ENCODE measurements around the gene SPTLC1.

DNA sequence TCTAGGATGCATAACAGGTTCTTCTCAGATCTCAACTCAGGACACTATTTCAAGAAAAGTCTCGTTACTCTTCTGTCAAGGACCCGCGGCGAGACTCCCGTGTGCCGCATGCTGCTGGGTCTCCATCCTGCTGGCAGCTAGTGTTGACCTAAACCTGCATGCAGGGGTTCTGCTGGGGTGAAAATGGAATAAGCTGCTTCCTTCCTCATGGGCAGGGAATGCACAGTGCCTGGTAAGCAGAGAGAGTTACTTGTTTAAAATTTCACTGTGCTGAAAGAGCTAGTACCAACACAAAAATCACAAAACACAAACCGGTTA, 416.5 kb downstream of the GADD45G start:
- RRBS: no CpG with 5 or more reads among the region's 7 CpGs

DNA sequence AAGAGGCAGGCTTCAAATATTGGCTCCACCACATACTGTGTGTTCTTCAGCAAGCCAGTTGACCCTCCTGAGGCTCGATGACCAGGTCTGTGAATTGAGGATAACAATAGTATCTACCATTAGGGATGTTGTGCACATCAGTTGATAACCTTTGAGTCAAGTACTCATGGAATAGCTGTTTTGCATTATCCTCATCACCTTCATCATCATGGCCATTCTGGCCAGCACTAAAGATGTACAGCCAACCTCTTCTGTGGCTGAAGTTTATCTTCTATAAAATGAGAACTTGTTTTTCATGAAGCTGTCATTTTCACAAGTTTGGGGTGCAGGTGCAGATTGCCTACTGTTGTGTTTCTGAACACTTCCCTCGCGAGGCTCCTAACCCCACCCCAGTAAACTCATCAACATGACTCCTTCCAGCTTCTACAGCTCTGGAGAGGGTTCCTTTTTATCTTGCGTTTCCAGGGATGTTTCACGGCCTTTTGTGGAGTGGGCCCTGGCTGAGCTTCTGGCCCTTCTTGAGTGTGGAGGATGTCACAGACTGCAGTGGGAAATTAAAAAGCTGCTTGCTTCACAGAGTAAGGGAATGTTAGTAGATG, 24.7 kb downstream of the SYK start:
- RRBS: no CpG with 5 or more reads among the region's 5 CpGs

- RRBS: no CpG with 5 or more reads among the region's 4 CpGs
Measured at GRCh38 chr9:90830873-90831421, 29.3 kb downstream of the SYK start.

DNA sequence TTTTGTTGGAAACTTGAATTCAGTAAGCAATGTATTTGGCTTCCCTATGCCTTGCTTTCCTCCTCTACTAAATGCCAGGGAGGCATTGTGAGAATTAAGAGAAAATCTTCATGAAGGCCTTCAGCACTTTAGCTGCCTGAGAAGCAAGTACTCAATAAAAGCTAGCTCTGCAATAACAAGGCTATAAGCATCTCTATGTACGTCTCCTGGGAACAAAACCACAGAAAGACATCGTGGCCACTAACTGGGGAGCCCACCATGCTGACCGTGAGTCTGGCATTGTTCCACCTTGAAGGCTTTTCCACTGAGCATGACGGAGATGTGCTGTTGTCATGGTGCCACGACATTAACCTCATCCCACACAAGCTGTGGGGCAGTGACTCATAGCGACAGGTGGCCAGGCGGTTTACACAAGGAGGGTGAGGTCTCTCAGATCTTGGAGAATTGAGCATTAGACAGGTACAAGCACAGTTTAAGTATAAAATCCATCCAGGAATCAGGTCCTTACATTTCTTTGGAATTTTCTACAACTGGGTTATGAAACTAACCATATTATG, 133.5 kb downstream of the SYK start:
- RRBS: no CpG with 5 or more reads among the region's 7 CpGs

- RRBS: no CpG with 5 or more reads among the region's 4 CpGs
Measured at GRCh38 chr9:91265018-91265795, 96.5 kb downstream of the AUH start.

DNA sequence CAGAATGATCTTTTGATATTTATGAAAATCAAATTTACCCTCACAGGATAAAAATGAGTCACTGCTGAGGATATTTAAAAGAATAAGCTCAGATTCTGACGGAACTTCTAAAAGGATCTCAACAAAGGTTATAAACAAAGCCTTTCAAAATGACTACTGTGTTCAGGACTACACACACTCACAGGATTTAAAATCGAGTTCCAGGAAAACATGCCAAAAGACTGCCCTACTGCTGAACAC, 75.7 kb downstream of the AUH start:
- RRBS: no CpG with 5 or more reads among the region's 2 CpGs

DNA sequence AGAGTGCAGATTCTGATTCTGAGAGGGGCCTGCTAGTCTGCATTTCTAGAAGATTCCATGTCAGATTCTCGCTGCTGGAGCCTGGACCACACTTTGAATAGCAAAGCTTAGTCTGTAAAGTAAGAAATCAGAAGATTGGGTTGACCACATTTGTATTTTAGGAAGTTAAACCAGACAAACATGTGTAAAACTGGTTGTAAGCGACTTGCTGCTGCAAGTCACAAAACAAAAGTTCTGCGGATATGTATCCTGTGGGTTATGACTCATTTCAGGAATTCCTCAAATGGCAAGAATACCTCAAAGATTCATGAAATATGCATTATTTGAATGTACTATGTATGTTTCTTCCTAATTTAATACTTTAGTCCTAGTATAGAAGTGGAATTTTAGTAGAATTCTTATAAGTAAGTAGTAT, 27.9 kb downstream of the NFIL3 start:
- RRBS: no CpG with 5 or more reads among the region's 3 CpGs

- RRBS: no CpG with 5 or more reads among the region's 11 CpGs
Measured at GRCh38 chr9:91419165-91420277, 4.1 kb downstream of the NFIL3 start.

- RRBS: no CpG with 5 or more reads among the region's 8 CpGs
Measured at GRCh38 chr9:91819338-91820228, 130.4 kb downstream of the ROR2 start.

DNA sequence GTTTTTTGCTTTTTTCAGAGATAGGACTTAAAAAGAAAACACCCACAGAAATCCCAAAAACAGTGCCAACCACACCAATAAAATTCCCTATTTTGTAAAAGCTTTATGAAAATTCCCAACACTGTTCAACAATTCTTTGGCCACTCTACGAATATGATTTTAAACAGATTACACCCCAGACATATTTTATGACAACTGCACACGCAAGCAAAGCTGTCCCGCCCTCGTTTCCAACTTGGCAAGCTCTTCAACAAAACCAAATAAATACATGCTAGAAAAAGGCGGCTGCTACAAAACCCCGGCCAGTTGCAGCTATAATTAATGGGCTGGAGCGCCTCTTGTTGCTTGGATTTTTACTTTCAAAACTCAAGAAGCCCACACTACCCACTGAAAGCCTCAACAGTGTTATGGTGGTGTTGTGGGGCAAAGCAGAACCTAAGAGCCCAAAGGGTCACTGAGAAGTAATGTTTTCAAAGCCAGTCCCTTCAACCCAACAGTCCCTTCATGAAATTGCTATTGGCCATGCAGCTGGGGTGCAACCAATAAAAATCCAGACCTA, 4.3 kb downstream of the ROR2 start:
- RRBS: no CpG with 5 or more reads among the region's 7 CpGs

GRCh38 chr9:91954861-91955142, 4.8 kb upstream of the ROR2 start:
- RRBS: no CpG with 5 or more reads among the region's 4 CpGs

DNA sequence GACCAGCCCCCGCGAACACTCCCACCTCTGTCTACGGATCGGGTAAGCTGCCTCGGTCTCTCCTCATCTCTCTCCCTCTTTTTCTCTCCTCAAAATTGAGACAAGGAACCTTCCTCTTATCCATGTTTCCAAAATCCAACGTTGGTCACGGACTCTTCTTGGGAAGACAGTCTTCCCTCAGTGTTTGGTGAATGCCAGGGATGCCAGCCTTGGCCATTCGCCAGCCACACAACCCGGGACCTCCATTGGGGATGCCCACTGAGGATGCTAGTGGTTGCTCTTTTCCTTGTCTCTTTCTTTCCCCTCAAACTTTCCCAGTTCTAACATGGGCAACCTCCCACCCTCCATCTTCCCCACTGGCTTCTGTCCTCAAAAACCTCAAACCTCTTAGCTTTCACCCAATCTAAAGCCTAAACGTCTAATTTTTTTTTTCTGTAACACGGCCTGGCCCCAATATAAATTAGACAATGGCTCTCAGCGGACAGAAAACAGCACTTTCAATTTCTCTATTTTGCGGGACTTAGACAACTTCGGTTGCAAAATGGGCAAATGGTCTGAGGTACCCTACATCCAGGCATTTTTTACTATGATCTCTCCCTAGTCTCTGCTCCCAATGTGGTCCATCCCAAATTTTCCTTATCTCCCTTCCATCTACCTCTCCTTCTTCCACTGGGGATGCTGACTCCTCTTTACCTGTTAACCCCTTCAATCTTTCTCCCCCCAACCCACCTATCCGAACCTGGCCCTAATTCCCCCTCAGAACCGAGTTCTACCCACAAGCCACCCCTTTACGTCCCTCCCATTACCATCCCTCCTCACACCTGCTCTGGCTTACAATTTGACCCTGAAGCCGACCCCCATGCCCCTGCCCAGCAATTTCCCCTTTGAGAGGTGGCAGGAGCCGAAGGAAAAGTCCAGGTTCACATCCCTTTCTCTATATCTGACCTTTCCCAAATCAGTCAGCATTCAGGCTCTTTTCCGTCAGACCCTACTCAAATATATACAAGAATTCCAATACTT, 42.7 kb downstream of the SPTLC1 start:
- RRBS: no CpG with 5 or more reads among the region's 20 CpGs

DNA sequence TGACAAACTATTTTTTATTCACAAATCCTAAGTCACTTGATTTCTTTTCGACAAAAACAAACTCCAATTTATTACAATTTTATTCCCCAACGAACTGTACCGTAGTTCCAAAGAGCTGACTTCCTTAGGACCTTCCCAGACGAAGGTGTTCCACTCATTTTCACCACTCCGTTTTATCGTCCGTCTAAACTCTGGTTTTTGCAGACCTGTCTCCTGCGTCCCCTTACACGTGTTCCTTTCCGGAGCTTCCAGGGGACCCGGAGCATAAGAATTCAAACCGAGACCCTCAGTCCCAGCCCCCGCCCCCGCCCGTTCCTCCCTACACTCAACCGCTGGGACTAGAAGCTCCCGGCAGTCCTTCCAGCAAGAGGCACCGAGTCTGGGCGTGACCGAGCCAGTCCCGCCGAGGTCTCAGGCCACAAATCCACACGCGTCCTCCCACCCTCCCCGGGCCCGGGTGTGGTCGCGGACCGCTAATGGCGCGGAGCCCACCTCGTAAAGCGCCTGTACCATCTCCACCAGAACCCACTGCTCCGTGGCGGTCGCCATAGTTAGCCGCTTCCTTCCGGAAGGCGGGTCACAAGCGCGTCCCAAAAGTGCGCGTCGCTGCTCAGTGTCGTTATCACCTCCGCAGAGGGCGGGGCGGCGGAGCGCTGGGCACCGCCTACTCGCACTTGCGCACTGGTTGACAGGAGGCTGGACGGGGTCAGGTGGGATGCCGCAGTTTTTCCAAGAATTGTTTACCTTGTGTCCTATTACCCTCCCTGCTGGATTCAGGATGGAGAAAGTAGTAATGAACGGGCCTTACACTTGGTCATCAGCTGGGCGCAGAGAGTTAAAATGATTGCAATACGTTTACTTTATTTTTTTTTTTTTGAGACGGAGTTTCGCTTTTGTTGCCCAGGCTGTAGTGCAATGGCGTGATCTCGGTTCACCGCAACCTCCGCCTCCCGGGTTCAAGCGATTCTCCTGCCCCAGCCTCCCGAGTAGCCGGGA, at the start of gene SPTLC1:
TSS of gene SPTLC1 (minus strand) at position 592 of the 996 bp plus-strand sequence.
- RRBS: 4% methylated on average over 14 of the region's 68 CpGs

DNA sequence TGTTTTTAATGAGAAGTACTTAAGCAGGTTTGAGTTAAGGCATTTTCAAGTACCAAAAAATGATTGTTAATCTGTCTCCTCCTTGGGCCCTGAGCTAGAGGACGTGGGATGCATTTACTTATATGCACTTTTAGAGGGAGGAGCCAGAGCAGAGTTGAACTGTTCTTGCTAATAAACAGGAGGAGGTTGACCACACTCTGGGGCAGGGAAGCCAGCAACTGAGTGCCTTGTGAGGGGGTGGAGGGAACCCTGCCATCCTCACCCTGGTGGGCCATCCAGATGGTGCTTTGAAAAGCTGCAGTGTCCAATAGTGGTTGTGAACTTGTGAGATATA, 5.8 kb upstream of the OGN start:
- RRBS: no CpG with 5 or more reads among the region's 1 CpG

DNA sequence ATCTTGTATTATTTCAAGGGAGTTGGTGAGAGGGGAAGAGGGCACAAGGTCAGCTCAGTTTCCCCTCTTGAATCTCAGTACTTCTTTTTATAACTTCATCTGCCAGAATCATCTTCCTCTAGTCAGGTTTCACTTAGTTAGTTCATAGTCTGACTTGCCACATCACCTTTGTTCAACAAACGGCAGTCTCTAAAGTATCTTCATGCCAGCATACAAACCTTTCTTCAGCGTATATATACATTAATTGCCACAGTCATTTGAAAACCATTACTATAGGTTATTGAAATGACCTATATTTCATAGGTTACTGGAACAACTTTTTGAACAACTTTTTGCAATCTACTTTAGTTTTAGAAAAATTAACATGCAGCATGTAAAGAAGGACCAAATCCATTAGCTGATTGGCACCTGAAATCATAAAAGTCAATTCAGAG, 1.5 kb downstream of the ECM2 start:
- RRBS: no CpG with 5 or more reads among the region's 2 CpGs

GRCh38 chr9:92728873-92729945, 35.4 kb downstream of the BICD2 start:
- RRBS: 70% methylated on average over 2 of the region's 24 CpGs

DNA sequence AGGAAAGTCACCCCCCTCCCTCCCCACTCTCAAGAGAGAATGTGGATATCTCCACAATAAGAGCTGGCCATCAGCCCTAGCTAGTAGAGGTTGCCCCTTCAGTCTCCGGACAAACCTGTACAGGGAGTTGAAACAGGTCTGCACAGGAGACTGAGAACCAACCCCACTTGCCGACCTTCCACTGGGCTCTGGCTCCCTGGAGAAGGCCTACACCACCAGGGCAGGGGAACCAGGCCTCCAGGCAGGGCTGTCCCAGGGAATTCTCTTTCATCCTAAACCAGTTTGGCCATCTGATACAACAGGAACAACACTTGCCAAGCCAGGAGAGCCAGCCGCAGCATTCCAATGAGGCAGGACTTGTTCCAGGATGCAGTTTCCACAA, 26.1 kb downstream of the BICD2 start:
- RRBS: no CpG with 5 or more reads among the region's 3 CpGs

GRCh38 chr9:92764956-92765621, 456 bp upstream of the BICD2 start:
- RRBS: 5% methylated on average over 20 of the region's 66 CpGs

DNA sequence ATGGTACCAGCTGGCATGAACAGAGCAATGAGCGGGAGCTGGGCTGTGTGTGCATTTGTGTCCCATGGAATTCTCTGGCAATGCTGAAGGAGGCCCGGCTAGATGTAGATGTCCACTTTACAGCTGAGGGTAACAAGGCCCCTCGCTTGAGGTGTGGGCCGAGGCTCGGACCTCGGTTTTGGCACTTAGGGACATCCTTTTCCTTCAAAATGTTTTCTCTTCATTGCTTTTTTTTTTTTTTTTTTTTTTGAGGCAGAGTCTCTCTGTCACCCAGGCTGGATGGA, 1.5 kb upstream of the FGD3 start:
- RRBS: no CpG with 5 or more reads among the region's 6 CpGs

DNA sequence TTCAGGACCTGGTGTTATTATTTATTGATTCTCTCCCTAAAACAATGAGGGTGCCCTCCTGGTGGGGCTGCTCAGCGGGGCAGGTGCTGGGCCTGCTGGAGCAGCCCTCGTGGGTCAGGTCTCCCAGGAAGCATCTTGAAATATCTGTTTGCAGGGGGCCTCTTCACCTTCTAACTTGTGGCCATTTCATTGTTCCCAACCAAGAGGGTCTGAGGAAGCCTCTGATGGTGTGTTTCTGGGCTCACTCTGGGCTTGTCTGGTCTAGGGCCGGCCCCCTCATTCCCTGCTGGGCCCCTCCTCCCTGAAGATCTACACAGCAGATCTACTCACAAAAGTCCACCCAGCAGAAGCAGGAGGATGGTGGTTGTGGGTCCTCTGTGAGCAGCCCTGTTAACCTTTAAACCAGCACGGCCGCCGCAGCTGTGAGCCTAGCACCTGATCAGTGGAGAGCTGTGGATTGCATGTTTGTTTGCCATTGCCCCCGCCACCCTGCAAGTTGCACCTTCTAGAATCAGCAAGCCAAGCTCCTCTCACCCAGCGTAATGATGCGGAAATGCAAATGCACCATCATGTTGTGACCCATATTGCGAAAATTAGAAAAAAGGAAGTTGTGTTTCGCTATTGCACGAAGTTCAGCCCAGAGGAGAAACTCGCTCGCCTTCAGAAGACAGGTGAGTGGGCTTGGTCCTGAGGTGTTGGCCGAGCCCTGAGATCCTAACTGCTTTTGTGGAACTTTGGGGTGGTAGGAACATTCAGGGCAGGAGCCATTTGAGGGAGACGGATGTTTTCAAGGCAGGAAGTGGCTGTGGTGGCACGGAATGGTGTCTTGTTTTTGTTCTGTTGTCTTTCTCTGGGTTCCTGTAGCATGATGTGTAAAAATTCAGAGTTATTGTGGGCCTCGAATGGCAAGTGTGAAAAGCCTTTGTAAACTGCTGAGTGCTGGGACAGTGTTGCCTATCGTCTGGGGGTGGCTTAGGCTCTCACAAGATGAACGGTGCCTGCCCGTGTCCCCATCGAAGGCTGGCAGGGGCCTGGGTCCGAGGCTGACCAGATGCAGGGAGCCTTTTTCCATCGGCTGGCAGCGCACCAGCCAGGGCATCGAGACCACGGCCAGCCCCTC, 16.7 kb downstream of the FGD3 start:
- RRBS: no CpG with 5 or more reads among the region's 27 CpGs

Measured in OVCAR3 (cell line).